ENCODE data around the genes CYB5R3 and ARFGAP3.

GRCh38 chr22:42269133-42270105, 1.0 kb downstream of the TCF20 start:
- PRO-cap: no peak

DNA sequence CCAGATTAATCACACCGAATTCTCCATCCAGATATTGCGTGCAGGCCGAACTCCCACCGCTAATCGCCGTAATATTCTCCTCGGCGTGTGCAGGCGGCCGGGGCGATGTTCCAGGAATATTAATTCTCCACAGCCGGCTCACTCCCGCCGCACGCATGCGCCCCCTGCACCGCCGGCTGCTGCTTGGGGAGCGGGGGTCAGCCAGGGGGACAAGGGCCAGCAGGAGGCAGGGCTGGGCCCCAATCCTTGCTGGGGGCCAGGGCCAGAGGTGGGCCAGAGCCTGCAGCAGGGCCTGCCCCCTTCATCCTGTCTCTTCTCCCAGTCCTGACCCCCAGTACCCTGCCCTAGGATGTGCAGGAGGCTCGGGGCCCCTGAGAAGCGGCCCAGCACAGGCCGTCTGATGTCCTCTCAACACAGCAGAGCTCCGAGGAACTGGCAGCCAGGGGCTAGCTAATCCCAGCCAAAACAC, 19.5 kb upstream of the TCF20 start:
- PRO-cap: unidirectional peak, minus-strand start at position 181 of the sequence

- PRO-cap: no peak
Observed at GRCh38 chr22:42304095-42304503, 33.6 kb upstream of the TCF20 start.

- PRO-cap: no peak
Observed at GRCh38 chr22:42322370-42322588, 51.8 kb upstream of the TCF20 start.

DNA sequence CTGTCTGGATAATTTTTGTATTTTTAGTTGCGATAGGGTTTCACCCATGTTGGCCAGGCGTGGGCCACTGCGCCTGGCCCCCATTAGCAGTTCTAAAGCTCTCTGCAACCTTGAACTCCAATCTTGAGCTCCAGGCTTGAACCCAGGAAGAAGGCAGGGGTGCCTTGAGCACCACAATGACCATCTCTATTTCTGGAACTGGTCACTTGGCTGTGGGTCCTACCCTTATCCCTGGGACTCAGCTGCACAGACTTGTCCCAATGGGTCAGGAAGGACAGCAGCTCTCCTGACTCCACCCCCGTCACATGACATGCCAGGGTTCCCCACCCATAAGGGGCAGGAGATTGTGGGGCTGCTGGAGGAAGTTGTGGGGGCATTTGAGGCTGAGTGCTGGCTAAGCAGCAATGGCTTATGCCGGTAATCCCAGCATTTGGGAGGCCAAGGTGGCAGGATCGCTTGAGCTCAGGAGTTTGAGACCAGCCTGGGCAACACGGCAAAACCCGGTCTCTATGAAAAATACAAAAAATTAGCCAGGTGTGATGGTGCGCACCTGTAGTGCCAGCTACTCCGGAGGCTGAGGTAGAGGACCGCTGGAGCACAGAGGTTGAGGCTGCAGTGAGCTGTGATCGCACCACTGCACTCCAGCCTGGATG, 56.2 kb downstream of the NFAM1 start:
- PRO-cap: bidirectional peak, plus-strand start at position 372 of the sequence, minus-strand start at position 240 of the sequence

DNA sequence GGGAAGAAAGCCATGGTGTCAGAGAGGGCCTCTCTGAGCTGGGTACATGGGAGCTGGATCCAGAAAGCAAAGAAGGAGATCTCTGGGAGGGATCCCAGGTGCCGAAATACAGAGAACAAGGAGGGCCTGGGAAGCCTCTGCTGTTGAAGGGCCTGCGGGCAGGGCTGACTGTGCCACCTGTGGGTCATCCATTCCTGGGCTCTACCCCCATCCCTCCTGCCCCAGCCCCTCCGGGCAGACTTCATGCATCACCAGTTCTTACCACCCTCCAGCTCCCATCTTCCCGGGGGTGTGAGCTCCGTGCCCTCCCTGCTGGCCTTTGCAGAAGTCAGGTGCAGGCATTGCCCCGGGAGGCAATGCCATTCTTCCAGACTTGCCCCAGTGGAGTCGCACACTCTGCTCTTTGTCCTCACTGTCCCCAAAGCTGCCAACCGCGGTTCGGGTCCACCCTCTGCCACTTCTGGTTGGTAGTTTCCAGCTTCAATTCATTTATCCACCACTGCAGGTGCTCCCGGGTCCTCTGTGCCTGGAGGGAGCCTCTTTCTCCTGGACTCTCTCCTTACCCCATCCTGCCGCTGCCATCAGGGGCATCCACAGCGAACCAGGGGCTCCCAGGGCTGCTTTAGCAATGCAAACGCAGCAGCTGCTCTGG, 28.2 kb downstream of the NFAM1 start:
- PRO-cap: no peak

DNA sequence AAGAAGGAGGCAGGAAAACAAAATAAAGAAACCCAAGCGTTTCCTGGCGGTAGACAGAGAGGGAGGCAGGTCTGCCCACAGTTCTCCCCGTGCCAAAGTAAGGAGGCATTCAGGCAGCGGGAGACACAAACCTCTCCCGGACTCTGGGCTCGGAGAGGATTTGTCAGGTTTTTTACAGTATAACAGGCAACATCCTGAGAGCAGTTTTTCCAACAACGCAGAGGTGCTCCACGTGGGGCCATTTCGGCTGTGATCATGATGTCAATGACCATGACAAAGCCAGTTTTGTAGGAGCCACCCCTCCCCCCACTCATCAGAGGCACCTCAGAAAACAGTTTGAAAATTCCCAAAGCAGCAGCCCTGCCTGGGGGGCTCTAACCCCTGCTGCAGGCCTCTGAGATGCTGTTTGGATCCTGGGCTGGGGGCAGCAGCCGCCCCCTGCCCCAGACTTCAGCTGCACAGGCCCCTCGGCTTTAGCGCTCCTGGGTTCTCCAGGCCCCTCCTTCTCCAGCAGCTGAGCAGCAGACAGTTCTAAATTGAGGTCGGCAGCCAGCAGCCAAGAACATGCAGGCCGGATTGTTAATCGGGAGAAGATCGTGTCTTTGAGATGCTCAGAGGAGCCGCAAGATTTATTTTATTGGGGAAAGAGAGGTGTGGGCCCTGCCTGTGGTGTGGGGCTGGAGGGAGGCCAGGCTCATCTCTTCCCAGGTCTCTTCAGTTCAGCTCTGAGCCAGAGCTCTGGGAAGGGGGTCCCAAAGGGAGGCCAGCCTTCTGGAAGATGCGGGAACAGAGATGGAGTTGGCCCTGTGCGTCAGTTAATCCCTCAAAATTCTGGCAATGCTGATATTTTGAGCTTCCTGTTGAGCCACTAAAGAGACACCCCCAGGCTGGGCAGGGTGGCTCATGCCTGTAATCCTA, 19.3 kb downstream of the NFAM1 start:
- PRO-cap: no peak

- PRO-cap: no peak
Observed at GRCh38 chr22:42425511-42426190, 6.6 kb downstream of the NFAM1 start.

GRCh38 chr22:42433669-42434158, 1.5 kb upstream of the NFAM1 start:
- PRO-cap: no peak

DNA sequence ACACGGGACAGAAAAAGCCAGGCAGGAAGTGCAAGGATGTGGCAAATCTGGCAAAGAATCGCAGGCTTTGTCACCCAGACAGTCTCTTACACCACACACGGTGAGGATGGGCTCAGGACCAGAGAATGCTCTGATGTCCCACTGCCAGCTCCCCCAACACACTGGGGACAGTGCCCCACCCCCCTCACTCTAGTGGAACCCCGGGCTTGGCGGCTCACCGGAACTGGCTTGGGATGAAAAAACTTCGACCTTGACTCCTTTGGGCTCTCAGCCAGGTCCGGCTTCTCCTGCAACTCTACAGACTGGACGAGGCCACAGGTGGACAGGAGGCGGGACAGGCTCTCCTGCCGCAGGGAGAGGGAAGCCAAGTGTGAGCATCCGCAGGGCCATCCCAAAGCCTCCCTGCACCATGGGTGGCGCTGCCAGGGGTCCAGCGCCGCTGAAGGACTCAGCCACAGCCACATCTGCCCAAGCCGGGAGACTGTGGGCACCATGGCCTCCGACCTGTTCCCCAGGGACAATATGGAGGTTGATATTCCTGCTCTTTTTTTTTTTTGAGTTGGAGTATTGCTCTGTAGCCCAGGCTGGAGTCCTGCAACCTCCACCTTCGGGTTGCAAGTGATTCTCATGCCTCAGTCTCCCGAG, 3.7 kb downstream of the RRP7A start:
- PRO-cap: no peak

DNA sequence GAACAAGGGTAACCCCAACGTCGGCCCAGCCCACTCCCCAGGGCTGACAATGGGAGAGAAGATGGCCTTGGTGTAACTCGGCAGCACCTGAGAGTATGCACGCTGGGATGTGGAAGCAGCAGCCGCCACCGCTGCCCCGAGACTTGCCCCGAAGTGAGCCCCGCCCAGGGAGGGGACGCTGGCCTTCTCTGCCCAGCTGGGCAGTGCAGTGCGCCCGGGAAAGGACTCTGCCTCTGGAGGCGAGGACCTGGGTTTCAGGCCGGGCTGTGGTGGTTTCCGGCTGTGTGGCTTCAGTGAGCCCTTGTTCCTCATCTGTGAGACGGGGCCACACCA, 8.6 kb upstream of the POLDIP3 start:
- PRO-cap: no peak

DNA sequence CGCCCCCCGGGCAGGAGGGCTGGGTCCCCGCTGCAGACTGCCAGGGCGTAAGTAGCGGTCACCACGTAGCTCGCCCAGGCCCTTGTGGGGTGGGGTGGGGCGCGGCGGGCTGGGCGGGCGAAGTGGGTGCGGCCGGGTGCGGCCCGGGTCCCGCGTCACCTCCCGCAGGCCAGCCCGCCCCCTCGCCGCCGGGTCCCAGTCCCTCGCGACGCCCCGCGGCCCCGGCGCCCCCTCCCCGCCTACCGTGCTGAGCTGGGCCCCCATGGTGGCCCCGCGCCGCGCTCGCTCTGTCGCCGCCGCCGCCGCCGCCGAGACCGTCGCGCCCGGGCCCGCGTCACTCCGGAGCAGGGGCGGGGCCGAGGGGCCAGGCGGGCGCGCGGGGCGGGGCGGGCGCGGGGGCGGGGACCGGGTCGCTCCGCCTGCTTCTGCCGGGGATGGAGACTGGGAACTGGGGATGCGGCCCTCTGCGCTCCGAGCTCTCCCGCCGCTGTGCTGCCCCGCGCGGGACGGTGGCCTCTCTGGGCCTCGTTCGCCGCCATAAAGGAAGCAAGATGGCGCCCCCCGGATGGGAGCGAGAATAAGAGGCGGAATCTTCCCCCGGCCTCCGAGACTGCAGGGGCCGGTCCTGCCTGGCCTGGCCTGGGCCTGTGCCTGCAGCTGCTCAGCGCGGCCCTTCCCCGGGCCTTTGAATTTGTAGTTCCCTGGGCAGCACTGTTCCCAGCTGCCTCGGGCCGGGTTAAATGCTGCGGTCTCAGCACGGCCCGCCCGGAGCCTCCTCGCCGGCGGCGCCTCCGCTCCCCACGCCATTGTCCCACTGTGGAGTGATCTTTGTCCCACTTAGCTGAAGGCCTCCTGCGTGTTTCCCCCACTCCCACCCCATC, at the start of gene CYB5R3:
Gene CYB5R3, minus strand, starts transcription at position 341 of the 881 bp plus-strand sequence.
- PRO-cap: bidirectional peak, plus-strand start at position 437 of the sequence, minus-strand start at position 341 of the sequence

- PRO-cap: no peak
Observed at GRCh38 chr22:42683174-42683960, 34.2 kb upstream of the CYB5R3 start.

DNA sequence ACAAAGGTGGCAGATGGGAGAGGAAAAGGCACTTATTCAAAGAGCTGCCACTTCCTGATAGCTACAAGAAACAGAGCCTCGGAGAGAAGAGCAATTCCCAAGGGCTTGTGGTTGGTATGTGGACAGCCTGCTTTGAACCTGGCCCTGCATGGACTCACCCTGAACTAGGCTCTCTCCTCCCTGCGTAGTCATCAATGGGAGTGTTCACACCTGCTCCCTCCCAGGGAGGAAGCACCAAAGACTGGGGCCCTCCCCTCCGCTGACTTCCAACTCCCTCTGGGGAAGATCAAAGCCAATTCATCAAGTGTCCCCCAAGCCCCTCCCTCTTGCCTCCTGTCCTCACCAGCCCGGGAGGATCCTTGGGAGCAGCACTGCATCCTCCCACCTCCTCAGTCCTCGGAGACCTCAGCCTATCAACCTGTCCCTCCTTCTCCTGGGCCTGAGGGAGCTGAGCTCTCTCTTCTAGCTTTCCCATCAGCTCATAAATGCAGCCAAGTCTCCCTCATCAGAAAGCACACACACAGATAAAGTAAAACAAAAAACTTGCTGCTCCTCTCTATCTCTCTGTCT, 3.4 kb downstream of the A4GALT start:
- PRO-cap: no peak

GRCh38 chr22:42776323-42777494, 56.0 kb upstream of the A4GALT start:
- PRO-cap: no peak

GRCh38 chr22:42856852-42857801, at the start of gene ARFGAP3:
ARFGAP3 (minus strand) TSS chr22:42857273.
- PRO-cap: unidirectional peak, minus-strand start at chr22:42856931; unidirectional peak, minus-strand start at chr22:42857000; bidirectional peak, plus-strand start at chr22:42857447, minus-strand start at chr22:42857231

DNA sequence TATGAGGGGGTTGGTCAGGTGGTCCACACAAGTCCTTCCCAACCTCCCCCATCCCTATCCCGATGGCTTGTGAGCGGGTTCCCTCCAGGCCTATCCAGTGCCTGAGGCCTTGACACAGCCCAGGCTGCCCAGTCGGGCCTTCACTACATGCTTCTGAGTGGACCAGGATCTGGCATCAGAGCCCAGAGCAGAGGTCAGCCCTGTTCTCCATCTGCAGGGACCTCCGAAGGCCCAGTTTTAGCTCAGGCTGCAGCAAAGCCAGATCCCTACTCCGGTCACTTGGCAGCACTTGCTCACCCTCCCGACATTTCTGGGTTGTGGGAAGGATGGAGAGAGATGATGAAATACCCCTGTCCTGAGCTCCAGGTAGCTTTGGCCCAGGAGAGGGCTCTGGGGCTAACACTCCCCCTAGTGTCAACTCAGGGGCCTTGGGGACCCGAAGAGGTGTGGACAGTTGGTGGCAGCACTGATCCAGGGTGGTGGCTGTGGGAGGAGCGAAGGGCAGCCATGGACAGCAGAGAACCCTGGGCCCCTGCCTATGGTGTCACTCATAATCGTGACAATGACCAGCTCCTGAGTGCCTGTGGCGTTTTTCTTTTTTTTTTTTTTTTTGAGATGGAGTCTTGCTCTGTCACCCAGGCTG, 10.5 kb upstream of the ARFGAP3 start:
- PRO-cap: no peak

- PRO-cap: no peak
Observed at GRCh38 chr22:42868332-42868756, 11.3 kb upstream of the ARFGAP3 start.

DNA sequence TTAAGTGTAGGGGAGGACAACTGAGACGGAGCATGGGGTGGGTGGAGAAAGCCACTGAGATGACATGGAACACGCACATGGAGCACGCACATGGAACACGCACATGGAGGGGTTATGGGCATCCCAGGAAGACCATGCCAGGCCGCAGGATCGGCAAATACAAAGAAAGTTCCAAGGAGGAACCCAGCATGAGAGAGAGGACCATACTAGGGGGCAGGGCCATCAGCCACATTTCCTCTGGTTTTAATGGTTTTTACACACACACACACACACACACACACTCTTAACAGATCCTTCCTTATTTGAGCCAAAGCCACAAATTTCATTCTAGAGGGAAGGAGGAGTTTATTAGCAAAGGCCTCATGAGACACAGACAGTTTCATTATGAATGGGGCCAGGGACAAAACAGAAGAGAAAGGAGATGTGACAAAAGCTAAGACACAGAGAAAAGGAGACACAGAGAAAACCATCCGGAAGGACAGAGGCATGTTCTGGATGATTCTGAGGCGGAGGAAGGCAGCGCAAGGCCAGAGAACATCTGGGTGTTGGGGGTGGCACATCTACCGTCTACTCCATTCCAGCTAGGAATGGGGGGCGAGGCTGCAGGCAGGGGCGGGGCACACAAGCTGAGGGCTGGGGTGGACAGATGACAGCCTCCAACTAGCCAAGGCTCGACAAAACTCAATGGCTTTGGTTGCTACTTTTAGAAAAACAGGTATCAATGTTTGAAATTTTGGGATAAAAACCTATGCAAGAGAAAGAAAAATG, 32.2 kb upstream of the ARFGAP3 start:
- PRO-cap: no peak

GRCh38 chr22:42905483-42906199, 48.6 kb upstream of the ARFGAP3 start:
- PRO-cap: no peak